Urinary bladder (tissue), 3 donors: ENCODE data around the genes MMP2, CES1 and MT2A.

GRCh38 chr16:54402472-54402671, 115.8 kb upstream of the IRX3 start:
- PRO-cap, result no peak
- RAMPAGE, long total RNA, result no peak

DNA sequence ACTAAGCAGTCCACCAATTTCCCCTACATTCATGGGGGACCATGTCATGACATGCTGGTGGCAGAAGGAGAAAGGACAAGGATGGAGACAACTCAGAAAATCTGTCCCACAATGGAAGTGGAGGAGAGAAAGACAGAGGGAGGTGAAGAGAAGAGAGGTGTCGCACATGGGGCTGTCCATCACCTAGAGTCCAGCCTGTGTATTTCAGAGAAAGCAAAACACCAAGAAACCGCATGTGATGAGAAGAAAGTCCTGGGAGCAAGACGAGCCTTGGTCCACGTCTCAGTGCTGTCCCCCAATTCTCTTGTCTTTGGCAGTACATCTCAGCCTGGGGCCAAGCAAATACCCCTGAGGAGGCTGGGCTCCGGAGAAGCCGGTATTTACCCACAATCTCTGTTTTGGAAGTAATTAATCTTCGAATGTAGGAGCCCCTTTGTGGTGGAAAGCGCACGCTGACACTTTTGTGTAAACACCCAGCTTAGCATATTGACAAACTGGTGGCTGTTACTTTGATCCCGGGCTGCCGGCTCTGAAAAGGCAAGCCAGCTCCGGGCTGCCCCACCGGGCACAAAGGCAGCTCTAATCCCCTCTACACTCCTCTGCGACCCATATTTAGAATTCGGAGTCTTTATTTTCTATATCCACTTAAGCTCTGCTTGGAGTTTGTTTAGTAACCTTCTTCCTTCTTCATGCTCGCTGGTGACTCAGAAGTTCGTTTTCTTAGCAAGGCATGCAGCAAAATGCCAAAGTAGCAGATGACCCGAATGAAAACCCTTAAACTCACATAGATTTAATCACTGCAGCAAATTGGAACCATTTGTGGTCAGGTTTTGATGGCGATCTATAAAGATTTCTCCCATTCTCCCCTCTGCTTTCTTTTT, 143.8 kb upstream of the IRX3 start:
- PRO-cap, result no peak
- RAMPAGE, long total RNA, result no peak

- PRO-cap, result no peak
- RAMPAGE, long total RNA, result no peak
Measured at GRCh38 chr16:54714767-54715258, 215.9 kb upstream of the IRX5 start.

DNA sequence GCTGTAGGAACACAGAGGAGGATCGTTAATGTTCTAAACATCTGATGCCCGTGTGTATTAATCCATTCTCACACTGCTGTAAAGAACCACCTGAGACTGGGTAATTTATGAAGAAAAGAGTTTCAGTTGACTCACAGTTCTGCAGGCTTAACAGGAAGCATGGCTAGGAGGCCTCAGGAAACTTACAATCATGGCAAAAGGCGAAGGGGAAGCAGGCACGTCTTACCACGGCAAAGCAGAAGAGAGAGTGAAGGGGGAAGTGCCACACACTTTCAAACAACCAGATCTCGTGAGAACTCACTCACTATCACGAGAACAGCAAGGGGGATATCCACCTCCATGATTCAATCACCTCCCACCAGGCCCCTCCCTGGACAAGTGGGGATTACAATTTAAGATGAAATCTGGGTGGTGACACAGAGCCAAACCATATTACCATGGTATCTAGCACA, 56.7 kb upstream of the IRX5 start:
- PRO-cap, result no peak
- RAMPAGE, long total RNA, result no peak

DNA sequence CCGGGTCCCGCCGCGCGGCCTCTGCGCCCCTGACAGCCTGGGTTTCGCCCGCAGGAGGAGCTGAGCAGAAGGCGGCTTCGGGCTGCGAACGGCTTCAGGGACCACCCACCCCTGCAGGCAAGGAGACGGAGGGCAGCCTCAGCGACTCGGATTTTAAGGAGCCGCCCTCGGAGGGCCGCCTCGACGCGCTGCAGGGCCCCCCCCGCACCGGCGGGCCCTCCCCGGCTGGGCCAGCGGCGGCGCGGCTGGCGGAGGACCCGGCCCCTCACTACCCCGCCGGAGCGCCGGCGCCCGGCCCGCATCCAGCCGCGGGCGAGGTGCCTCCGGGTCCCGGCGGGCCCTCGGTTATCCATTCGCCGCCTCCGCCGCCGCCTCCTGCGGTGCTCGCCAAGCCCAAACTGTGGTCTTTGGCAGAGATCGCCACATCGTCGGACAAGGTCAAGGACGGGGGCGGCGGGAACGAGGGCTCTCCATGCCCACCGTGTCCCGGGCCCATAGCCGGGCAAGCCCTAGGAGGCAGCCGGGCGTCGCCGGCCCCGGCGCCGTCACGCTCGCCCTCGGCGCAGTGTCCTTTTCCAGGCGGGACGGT, 2.5 kb downstream of the IRX5 start:
- PRO-cap, result no peak
- RAMPAGE, long total RNA, result no peak

DNA sequence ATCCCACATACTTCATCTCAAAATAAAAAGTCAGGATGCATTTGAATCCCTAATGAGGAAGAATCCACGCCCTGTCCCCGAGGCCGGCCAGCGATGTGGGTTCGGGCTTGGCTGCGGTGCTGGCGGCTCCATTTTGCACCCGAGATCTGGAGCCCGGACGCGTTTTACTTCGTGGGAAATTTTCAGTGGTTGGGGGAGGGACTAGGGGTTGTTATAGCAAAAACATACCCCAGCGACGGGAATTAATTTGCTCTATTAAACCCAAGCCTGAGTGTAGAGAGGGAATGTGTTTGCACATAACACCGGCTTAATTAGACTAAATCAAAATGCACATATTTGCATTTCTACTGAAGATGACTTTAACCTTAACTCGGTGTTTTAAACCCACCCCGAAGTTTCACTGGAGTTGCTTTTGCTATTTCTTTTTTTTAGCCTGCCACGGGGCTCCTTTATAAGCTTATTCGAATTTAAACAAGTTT, 4.8 kb downstream of the IRX5 start:
- PRO-cap, result no peak
- RAMPAGE, long total RNA, result no peak

DNA sequence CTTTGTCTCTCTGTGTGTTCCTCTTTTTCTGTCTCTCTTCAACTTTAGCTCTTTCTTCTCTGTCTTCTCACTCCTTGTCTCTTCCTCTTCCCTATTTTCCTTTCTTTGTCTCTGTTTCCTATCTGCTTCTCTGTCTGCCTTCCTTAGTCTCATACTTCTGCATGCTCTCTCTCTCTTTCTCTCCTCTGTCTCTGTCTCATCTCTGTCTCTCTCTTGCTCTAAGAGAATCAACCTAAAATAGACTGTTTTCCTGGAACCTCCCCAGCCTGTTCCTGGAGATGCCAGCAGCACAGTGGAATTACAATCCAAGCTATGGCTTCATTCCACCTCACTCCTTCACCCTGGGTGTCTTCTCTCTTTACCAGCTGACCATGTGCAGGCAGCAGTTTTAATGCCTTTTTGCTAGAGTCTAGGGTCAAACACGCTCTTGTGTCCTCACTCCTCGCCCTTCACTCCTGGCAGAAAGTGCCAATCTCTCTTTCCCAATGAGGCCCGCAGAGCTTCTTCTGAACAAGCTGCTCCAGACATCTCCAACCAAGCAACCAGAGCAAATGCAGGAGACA, 60.1 kb upstream of the IRX6 start:
- PRO-cap, result no peak
- RAMPAGE, long total RNA, result no peak

DNA sequence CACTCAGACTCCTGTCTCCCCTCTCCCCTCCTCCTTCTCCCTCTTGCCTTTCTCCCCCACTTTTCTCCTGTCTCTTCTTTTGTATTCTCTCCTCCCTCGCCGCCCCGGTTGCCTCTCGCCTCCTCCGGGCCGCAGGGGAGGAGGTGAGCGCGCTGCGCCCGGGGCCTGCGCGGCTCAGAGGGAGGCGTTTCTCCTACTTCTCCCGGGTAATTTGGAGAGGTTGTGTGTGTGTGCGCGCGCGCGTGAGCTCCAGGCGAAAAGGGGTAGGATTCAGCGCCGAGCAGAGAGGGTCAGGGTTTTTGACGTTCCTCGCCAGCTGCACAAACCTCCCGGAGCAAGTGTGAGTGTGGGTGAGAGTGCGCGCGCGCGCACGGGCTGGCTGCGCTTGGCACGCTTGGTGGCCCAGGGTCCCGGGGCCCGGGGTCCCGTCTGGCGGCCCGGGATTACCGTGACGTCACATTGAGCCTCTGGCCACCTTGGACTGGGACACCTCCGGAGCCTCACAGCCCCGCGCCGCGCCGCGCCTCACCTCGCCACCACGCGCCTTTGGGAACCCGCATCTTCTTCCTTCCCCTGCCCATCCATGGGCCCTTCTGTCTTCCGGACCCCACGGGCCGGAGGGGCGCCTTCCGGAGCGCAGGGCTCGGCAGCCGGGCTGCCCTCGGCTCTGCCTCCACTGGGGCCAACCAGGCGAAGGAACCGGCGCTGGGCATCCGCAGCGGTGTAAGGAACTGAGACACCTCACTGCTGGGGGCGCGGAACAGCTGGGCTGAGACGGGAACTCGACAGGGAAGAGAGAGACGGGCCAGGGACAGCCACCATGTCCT, 482 bp downstream of the IRX6 start:
- PRO-cap, result no peak
- RAMPAGE, long total RNA, result no peak

- PRO-cap, result no peak
- RAMPAGE, long total RNA, result no peak
Measured at GRCh38 chr16:55389402-55390227, 65.6 kb downstream of the IRX6 start.

DNA sequence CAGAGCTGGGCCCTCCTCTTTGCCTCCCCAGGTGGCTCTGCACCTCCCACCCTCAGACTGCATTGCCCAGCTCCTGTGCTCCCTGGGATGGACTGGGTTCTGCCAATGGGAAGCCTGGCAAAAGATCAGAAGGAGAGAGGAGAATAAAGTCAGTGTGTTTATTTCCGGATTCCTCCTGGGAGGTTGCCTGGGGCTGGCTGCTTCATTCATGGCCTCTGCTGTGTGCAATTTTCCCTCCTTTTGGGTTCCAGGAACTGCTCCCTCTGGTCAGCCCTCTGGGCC, 8.5 kb upstream of the MMP2 start:
- PRO-cap, result no peak
- RAMPAGE, long total RNA, result no peak

DNA sequence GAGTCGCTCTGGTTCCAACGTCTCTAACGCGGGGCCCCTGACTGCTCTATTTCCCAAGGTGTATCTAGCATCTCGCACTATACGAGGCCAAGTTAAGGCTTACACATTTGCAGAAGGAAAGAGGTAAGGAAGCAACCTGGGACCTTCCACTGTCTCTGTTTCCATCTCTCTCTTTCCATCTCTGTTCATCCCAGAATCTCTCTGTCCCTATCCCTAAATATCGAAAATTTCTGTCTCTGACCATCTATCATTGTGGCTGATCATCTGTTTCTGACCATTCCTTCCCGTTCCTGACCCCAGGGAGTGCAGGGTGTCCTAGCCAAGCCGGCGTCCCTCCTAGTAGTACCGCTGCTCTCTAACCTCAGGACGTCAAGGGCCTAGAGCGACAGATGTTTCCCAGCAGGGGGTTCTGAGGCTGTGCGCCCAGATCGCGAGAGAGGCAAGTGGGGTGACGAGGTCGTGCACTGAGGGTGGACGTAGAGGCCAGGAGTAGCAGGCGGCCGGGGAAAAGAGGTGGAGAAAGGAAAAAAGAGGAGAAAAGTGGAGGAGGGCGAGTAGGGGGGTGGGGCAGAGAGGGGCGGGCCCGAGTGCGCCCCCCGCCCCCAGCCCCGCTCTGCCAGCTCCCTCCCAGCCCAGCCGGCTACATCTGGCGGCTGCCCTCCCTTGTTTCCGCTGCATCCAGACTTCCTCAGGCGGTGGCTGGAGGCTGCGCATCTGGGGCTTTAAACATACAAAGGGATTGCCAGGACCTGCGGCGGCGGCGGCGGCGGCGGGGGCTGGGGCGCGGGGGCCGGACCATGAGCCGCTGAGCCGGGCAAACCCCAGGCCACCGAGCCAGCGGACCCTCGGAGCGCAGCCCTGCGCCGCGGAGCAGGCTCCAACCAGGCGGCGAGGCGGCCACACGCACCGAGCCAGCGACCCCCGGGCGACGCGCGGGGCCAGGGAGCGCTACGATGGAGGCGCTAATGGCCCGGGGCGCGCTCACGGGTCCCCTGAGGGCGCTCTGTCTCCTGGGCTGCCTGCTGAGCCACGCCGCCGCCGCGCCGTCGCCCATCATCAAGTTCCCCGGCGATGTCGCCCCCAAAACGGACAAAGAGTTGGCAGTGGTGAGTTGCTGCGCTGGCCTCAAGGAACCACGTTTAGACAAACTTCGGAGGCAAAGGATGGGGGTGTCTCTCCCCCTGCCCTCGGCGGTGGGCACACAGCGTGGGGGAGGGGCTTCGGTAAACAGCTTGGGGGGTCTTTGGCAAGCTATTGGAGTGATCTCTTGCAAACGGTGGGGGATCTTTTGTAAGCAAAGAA, at the start of gene MMP2:
Gene MMP2 (plus strand): TSS at position 672 of the 1,302 bp plus-strand sequence.
- PRO-cap, result bidirectional peak, plus-strand start at position 434 of the sequence, minus-strand start at position 371 of the sequence; bidirectional peak, plus-strand start at position 733 of the sequence, minus-strand start at position 513 of the sequence
- RAMPAGE, long total RNA, result start-site peak on the plus strand centred at position 674 of the sequence, 8 bp wide, 244 and 240 reads in 2 replicates

DNA sequence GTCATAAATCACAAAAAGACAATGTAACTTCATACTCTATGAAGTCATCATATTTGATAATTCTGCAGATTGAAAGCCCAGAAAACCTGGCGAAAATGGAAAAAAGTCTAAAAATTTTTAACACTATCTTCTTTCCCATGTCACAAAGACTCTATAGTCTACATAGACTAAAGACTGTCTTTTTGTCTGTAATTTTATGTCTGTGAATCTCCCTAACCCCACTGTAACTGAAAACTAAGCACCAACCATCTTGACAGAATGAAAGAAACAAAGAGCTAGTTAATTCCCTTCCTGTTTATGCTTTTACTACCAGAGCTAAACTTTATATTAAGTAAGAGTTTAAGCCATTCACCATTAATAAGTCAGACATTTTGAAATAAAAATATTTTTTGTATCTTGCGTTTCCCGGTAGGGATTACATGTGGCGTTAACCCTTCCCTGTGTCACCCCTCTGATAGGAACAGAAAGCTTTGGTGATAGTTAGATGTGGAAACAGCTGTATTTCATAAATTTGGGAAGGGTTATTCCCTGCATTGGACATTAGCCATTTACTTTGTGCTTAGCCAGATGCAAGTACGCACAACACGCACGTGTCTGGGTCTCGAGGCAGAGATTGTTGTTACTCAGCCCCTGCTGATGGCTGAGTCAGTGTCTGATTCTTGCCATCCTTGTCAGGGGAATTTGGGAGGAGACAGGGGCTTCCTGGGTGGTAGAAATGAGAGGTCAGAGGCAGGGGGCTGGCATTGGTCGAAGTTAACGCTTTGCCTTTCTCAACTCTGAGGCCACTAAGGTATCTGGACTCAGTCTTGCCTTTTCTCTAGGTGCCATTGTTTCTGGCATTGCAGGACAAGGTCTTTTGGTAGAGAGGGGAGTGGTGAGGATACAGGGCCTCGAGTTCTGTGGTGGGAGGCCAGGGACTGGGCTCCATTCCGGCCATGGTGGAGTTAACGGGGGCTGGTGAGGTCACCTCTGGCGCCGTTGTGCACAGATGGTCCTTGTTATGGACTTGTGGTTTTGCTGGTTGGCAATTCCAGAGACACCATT, 8.0 kb downstream of the MMP2 start:
- PRO-cap, result unidirectional peak, plus-strand start at position 712 of the sequence
- RAMPAGE, long total RNA, result no peak

- PRO-cap, result no peak
- RAMPAGE, long total RNA, result no peak
Measured at GRCh38 chr16:55495917-55496364, 12.9 kb upstream of the LPCAT2 start.

DNA sequence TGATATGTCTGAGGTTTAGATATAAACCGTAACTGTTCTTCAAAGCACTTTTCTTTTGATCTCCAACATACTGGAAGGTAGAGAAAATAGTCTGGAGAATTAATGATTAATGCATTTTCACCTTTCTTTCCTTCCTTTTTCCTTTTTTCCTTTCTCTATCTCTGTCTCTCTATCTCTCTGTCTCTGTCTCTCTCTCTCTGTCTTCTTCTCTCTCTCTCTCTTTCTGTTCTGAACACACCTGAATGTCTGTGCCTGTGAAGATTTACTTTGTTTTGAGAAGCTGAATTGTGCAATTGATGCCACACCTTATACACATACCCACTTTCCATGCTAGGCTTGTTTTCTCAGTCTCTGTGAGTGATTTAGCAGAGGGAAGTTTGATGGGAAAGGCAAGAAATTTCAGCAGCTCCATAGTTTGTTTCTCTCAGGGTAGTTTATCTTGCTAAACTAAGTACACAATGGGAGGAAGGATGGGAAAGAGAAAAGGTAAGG, 9.4 kb upstream of the CAPNS2 start:
- PRO-cap, result no peak
- RAMPAGE, long total RNA, result no peak

- PRO-cap, result unidirectional peak, minus-strand start at chr16:55833094
- RAMPAGE, long total RNA, result start-site peak on the minus strand at chr16:55833091-55833256, 170 and 43 reads in 2 replicates
Measured at GRCh38 chr16:55832285-55833436, at the start of gene CES1. TSS of gene CES1 (minus strand) at chr16:55833096.

- PRO-cap, result no peak
- RAMPAGE, long total RNA, result no peak
Measured at GRCh38 chr16:56295788-56296113, 104.5 kb downstream of the GNAO1 start.

DNA sequence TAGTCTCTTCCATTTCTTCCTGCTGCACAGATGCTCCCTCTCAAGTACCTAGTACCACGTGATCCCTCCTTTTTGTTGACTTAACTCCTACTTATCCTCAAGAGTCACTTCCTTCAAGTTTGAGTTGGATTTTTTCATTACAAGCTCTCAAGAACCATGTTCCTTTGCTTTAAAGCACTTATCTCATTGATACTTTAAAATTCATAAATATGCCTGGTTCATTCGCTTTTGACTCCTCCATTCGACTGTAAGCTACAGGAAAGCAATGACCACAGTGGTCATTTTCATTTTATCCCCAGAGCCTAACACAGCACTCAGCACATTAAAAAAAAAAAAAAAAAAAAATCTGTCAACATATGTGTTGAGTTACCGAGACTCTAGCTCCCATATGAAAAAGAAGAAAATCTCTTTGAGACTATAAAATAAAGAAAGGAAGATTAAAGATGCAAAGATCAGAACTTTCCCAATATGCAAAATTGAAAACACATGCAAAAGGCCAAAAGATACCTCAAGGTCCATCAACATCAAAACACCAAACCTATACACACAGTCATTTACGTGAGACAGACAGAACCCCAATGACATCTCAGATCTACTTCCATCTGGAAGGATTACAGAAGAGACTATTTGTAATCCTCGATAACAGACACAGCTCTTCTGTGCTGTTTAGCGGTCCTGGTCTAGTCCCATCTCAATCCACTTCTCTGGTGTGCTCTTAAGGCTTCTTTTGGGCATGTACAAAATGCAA, 24.6 kb downstream of the AMFR start:
- PRO-cap, result no peak
- RAMPAGE, long total RNA, result no peak

GRCh38 chr16:56480705-56481488, 29.5 kb downstream of the OGFOD1 start:
- PRO-cap, result no peak
- RAMPAGE, long total RNA, result no peak

GRCh38 chr16:56607769-56609030, at the start of gene MT2A:
TSS of gene MT2A (plus strand) at chr16:56608584.
- PRO-cap, result bidirectional peak, plus-strand start at chr16:56608587, minus-strand start at chr16:56608480
- RAMPAGE, long total RNA, result start-site peak on the plus strand at chr16:56608537-56608649, 443 and 1,383 reads in 2 replicates

DNA sequence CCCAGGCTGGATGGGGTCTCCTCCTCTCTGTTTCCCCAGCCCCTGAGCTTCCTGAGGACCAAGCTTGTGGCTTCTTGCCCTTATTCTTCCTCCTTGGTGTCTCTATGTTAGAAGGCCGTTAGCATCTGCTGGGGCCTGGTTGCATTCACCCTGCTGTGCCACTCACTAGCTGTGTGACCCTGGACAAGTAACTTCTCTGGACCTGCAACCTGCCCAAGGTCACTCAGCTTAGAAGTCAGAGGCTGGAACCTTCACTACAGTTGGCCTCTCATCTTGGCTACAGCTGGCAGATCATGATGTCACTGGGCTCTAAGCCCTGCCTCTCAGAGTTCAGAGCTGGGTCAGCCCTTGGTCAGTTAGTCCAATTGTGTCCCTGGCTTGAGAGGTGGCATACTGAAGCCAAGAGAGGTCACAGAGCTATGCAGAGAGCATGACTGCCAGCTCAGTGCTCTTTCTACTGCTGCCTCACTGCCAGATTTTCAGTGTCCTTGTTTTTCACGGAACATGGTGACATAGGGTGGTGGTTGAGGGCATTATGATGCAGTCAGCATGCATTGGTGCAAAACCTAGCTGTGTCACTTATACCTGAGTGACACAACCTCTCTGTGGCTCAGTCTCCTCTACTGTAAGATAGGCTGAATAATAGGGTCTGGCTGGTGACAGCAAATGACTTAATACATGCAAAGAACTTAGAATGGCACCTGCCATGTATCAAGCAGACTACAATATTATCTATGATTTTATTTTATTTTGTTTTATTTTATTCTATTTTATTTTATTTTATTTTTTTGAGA, 3.1 kb downstream of the MT2A start:
- PRO-cap, result no peak
- RAMPAGE, long total RNA, result no peak